Islet of Langerhans (tissue), 1 donor: ENCODE measurements around the genes GTF2A1 and PTPN21.

- RRBS = no CpG with 5 or more reads among the region's 3 CpGs
These were observed 312.6 kb downstream of the CEP128 start for GRCh38 chr14:80628921-80629289.

GRCh38 chr14:80835982-80836616 is 105.4 kb downstream of the CEP128 start:
- RRBS = no CpG with 5 or more reads among the region's 6 CpGs

DNA sequence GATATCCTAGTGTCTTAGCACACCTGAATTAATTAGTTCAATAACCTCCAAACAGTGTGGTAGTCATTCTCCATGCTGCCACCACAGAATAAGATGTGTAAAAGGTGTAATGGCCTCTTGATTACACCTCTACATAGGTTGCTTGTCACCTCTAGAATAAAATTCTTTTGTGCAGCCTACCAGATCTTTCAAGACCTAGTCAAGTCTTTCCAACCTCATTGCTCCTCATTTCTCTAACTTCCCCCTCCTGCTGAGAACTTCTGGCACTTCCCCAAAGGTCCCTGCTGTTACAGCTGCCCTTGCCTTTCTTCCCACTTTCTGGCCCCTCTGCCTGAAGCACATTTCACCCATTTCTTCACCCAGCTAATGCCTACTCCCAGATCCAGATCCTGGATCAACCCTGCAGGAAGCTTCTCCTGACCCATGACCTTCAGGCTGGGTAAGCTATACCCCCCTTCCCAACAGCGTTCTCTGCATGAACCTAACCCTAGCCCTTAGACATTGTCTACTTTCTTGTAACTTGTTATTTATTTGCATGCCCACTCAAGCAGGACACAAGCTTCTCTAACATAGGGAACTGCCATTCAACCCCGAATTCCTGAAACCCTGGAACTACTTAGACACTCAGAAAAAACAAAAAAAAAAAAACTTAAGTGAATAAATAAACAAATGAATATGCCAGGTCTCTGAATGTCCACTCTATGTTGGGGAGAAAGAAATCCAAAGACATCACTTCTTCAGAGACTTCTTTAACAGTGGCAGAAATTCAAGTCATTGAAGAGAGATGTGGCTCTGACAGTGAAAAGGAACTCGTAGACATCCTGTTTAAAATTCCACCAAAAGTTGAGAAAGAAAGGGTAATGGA is 1.6 kb downstream of the TSHR start:
- RRBS = no CpG with 5 or more reads among the region's 3 CpGs

GRCh38 chr14:81166118-81166545 is 54.6 kb downstream of the GTF2A1 start:
- RRBS = no CpG with 5 or more reads among the region's 2 CpGs

DNA sequence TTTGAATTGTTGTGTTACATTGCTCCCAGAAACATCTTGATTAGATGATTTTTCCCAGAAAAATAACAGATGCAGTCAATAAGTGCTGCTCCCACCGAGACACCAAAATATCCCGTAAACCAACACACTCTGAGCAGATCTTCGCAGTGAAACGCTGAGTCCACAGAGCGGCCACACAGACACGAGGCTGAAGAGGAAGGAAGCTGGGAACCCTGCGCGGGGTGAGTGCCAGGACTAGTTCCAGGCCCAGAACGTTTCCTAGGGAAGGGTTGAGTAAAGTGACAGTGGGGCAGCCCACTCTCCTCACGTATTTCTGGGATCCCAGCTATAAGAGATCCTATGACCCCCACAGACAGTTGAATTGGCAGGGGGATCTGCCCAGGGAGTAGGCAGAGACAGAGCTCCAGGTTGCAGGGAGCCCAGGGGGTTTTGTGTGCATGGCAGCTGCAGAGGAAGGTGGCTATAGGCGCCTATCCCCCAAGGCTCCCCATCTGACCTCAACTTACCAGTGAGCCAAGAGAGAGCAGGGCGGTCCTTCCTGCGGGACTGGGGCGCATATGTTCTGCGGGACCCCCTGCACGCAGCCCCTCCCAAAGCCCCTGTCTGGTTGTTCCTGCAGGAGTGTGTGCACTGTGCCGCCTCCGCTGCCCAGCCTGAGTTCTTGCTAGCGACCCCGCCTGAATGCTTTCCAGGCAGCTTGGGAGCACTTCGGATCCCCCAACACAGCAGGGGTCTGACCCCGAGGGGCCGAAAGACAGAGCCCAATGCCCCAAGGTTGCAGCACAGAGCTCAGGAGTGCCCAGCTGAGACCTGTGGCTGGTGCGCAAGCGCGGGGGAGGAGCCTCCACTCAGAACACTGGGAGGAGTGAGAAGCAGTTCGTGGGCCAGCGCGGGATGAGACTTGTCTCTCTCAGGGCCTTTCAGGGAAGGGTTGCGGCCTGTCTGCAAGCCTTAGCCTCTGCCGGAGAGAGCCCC is 50.9 kb downstream of the GTF2A1 start:
- RRBS = no CpG with 5 or more reads among the region's 31 CpGs

- RRBS = no CpG with 5 or more reads among the region's 3 CpGs
These were observed 37.8 kb downstream of the GTF2A1 start for GRCh38 chr14:81182792-81183482.

GRCh38 chr14:81192485-81193063 is 28.2 kb downstream of the GTF2A1 start:
- RRBS = no CpG with 5 or more reads among the region's 2 CpGs

DNA sequence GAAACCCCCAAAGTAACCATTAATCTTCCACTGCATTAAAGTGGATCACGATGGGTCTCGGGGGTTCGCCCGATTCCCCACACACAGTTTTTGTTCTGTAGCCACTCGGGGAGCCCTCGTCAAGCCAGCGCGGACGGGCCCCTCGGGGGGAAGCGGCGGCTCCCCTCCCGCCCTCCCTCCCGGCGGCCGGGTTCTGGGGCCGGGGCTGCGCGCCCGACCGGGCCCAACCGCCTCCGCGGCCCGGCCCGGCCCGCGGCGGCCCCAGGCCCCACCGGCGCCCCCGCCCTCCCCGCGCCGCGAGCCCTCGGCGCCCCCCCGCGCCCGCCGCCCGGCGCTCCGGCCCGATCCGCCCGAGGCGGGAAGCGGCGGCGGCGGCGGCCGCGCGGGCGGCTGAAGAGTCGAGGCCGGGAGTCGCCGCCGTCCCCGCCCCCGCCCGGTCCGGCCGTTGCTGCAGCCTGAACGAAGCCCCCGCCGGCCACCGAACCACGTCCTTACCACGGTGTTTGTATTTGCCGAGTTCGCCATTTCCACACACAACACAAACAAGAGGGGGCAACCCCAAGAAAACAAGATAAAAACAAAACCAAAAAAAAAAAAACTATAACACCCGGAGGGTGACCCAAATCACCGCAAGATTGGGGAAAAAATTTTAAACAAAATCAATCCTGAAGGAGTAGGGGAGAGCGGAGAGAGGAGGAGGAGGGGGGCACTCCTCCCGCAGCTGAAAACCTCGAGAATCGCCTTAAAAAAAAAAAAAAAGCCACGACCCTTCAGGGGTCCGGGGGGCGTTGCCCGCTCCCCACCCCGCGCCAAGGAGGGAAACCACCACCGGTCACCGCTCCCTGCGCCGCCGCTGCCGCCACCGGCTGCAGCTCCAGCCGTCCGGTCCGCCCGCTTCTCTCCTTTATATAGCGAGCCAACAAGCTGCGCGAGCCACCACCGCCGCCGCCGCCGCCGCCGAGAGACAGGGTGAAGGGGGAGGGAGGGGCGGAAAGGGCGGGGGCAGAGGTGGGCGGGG is at the start of gene GTF2A1:
TSS of gene GTF2A1 (minus strand) at position 966 of the 1,018 bp plus-strand sequence.
- RRBS = 3% methylated on average over 36 of the region's 112 CpGs

DNA sequence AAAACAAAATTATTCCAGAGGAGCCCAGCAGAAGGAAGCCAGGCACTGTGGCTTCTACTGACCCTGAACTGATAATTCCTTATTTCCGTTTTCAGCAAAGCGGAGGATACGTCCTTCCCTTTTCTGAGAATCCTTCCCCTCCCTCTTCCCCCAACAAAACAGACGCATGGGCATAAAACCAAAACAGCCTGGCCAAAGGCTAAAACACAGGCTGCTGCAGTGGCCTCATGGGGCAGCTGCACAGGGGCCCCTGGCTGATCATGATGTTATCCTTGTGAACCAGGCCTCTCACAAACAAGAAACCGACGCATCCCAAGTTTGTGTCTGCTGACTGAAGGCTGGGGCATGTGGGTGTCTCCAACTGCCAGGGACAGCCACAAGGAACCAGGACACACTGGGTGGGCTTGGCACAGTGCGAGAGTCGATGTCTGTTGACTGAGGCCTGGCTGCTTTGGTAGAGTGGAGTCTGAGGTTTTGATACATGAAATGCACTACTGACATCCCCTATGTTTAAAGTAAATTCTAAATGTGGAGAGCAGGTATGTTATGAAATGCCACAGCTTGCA is 23.4 kb upstream of the STON2 start:
- RRBS = no CpG with 5 or more reads among the region's 8 CpGs

GRCh38 chr14:82642249-82642922 is 1108.7 kb upstream of the SEL1L start:
- RRBS = no CpG with 5 or more reads among the region's 15 CpGs

DNA sequence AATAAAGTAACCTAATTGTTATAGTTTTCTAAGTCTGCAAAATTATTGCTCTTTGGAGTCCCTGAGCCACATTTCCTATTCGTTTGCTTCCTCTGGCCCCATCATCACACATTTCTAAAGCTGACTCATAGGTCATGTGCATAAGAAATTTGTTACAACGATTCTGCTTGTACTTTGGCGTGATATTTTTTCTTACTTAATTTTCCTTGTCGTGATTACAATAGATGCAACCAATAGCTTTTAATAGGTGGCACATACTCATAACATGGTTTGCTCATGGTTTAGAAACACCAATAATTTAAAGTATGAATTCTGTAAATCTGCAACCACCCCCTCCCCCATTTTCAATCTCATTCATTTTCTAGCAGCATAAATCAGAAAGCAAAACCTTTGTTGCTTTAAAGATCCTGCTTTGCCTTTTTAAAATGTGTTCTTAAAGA is 1.8 kb upstream of the FLRT2 start:
- RRBS = no CpG with 5 or more reads among the region's 4 CpGs

DNA sequence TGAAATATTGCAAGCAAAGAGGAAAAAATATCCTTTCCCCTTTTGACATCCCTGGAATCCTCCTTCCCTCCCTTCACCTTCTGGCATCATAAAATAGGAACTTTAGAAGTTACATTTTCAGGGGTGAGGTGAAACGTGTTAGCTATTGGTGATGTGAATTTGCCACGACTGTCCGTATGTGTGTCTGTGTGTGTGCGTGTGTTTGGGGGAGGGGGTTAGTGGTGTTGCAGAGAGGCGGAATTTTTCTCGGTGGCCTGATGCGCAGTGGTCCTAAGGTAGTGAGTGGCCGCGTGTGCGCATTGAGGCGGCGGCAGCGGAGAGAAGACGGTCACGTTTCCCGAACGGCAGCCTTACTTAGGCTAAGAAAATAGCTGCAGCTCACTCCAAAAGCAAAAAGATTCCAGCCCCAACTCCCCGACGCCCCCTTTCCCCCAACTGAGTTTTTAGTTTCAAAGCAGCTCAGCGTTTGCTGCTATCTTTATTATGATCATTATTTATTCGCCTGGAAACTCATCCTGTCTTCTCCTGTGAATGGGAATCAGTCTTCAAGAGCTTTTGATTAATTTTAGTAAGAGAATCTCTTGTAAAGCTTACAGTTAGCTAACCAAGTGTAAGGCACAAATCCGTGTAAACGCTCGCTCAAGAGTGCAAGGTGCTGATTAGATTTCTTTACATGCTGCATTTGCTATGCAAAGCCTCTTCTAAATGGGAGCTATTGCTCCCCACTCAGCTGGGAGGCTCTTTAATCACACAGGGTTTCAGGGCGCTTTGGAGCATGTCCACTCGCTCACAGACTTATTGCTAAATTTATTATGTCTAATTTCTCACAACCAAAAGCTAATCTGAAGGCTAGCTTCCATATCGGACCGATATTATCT is 4.7 kb downstream of the FLRT2 start:
- RRBS = no CpG with 5 or more reads among the region's 28 CpGs

- RRBS = no CpG with 5 or more reads among the region's 6 CpGs
These were observed 381.5 kb downstream of the GALC start for GRCh38 chr14:87611588-87611833.

DNA sequence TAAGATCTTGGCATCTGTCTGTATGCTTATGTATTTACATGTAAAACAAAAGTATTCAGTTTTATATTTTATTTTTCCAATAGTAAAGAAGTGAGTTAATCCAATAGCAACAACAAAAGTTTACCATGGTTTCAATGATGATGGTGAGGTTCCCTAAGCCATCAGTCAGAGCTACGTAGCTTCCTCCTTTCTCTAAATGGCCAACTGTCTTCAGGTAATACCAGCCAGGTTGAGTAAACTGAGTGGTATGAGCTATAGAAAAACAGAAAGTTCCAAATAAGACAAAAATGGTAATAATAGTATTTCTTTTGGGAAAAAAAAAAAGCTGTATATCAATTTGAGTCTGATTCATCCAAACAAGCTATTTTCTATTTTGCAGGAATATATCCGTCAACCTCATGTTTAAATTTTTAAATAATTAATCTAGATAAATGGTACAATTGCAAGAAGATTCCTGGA is 29.7 kb downstream of the GALC start:
- RRBS = no CpG with 5 or more reads among the region's 2 CpGs

GRCh38 chr14:88002435-88002782 is 2.5 kb upstream of the GPR65 start:
- RRBS = no CpG with 5 or more reads among the region's 2 CpGs

DNA sequence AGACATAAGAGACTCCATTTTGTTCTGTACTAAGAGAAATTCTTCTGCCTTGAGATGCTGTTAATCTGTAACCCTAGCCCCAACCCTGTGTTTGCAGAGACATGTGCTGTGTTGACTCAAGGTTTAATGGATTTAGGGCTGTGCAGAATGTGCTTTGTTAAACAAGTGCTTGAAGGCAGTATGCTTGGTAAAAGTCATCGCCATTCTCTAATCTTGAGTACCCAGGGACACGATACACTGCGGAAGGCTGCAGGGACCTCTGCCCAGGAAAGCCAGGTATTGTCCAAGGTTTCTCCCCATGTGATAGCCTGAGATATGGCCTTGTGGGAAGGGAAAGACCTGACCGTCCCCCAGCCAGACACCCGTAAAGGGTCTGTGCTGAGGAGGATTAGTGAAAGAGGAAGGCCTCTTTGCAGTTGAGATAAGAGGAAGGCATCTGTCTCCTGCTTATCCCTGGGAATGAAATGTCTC is 19.5 kb downstream of the GPR65 start:
- RRBS = no CpG with 5 or more reads among the region's 5 CpGs

GRCh38 chr14:88026792-88027234 is 21.9 kb downstream of the GPR65 start:
- RRBS = no CpG with 5 or more reads among the region's 2 CpGs

DNA sequence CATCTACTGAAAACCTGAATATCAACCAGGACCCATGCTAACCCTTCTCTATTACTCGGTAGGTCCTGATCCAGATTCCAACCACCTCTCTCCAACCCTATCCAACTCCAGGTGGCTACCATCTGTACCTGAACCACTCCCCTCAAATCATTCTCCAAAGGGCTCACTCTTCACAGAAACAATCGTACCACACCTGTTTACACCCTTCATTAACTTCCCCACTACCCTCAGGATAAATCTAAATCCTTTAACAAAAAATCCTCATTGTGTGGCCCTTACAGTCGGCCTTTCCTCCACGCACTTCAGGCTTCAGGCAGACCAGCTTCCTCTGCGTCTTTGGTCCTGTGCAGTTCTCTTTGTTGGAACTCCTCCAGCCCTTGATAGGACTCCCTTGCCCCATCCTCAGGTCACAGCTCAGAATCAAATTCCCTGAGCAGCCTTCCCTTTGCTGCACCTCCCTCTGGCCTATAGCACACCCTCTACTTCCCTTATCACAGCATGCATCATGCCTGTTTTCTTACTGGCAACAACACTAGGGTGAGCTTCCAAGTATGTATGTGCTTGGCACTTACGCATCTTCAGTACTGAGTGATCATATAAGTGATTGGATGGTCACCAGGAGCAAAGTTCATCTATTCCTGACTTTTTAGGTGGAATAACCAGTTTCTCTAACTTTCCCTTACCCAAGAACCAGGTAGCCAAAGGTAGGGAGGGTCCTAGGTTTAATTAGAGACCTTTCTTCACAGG is 6.6 kb downstream of the PTPN21 start:
- RRBS = no CpG with 5 or more reads among the region's 6 CpGs

- RRBS = 3% methylated on average over 71 of the region's 104 CpGs
These were observed at the start of gene PTPN21 for GRCh38 chr14:88554449-88555340. TSS of gene PTPN21 (minus strand) at chr14:88555007.

DNA sequence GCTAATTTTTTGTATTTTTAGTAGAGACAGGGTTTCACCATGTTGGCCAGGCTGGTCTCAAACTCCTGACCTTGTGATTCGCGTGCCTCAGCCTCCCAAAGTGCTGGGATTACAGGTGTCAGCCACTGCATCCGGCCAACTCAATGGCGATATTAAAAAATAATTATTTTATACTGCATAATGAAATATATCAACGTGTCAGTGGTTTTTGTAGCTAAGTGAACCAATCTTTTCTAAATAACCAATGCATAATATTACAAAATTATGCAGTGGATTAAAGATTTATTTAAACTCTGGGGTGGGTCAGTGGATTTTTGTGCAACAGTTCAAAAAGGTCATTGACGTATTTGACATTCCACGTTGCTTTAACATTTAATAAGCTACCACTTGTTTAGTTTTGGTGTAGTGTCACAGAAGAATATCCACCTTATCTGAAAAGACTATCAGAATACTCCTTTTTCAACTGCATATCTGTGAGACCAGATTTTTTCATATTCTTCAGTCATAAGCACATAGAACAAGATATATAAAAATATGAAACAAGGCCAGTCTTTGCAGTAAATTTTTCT is 2.6 kb downstream of the ZC3H14 start:
- RRBS = no CpG with 5 or more reads among the region's 7 CpGs